Cardiac muscle cell (in vitro differentiated cells and primary cell): ENCODE measurements around a stretch of chr5.

DNA sequence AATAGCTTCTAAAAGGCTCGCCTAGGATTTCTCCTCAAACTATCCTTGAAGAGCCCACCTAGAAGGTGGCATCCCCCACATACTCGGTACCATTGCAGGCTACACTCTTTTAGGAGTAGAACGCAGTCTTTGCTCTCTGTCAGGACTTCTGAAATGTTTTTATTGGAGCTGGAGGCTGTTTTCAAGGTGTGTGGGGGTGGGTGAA lies 159.6 kb upstream of the RAI14 start:
- RAMPAGE, long total RNA = no peak
- RRBS = no CpG with 5 or more reads among the region's 3 CpGs

- RAMPAGE, long total RNA = no peak
- RRBS = no CpG with 5 or more reads among the region's 11 CpGs
Observed at GRCh38 chr5:34503239-34504392, 152.5 kb upstream of the RAI14 start.

GRCh38 chr5:34657516-34658015 lies 1.4 kb downstream of the RAI14 start:
- RAMPAGE, long total RNA = no peak
- RRBS = no CpG with 5 or more reads among the region's 20 CpGs

GRCh38 chr5:34658016-34658457 lies 1.9 kb downstream of the RAI14 start:
- RAMPAGE, long total RNA = no peak
- RRBS = no CpG with 5 or more reads among the region's 4 CpGs

- RAMPAGE, long total RNA = no peak
Observed at GRCh38 chr5:34695560-34695902, 39.4 kb downstream of the RAI14 start.

DNA sequence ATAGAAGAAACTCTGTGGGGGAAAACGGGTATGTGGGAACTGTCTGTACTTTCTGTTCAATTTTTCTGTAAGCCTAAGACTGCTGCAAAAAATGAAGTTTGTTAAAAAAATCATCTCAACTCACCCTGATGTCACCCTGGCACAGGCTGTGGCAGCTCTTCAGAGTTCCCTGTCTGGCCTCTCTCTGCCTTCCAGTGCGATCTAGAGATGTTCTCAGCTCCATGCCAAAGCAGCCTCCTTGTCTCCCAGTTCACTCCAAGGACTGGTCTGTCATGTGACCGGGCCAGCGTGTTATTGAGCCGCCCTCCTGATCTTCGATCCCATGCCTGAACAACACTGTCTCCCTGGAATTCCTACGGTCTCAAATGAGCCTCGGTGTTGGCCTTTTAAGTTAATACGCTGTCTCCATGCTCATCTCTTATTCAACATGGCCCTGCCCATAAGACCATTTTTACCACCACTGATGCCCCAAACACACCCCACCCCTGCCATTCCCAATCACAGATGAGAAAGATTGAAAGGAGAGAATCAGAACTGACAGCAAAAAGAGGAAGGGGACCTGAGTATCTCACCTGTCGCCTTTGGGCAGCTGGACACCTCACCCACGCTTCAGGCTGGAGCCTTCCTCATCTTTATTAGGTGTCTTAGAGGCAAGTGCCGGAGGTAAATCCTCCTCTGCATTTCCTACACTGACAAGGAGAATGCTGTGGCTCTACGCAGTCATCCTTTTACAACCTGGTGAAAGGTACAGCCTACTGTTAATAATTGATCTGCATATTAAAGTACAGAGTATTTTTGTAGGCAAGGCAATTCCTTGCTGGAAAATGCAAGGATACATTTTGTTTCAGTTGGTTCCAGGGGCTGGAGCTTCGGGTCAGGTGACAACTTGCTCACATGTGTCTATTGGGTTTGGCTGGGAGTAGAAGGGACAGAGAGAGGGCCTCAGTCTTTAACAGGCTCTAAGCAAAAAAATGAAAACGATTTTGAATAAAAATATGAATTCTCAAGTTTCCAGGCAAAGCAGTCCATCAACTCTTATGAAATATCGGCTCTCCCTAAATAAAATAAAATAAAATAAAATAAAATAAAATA lies 35.0 kb downstream of the PRLR start:
- RAMPAGE, long total RNA = no peak
- RRBS = no CpG with 5 or more reads among the region's 16 CpGs

DNA sequence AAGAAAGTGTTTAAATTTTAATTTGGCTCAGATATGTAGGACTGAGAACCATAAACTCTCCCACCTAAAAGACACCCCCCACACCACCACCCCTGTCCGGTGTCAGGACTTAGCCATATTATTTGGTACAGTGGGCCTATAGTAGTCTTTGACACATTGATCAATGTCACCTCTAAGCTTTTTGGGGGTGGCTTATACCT lies 59.1 kb downstream of the SPEF2 start:
- RAMPAGE, long total RNA = no peak
- RRBS = no CpG with 5 or more reads among the region's 1 CpG

DNA sequence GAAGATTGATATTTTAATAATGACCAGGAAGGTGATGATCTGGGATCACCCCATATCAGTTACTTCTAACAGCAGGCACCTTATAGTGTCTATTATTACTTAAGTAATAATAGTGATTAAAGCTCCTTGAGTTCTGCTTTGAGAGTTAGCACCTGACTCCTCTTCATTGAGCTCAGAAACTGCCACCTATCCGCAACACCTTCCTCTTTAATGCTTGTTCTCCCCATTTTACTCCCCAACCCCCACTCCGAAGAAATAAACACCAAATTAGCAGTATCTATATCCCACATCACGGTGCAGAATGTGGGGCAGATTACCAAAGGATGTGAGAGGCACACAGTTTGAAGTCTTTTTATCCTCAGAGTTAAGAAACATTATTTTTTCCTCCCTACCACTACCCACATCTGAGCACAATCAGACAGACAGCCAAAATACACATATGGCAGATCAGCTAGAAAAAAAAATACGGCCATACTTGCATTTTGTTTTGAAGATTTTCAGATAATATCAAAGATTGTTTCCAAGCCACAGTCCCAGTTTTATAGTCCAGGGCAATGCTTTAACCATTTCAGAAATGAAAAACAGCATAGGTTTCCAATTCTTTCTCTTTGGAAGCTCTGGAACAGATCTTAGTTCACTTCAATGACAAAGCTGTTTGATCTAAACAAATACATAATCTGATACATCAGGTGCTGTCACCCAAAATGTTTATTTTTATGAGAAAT lies 26.1 kb upstream of the IL7R start:
- RAMPAGE, long total RNA = no peak
- RRBS = no CpG with 5 or more reads among the region's 4 CpGs

DNA sequence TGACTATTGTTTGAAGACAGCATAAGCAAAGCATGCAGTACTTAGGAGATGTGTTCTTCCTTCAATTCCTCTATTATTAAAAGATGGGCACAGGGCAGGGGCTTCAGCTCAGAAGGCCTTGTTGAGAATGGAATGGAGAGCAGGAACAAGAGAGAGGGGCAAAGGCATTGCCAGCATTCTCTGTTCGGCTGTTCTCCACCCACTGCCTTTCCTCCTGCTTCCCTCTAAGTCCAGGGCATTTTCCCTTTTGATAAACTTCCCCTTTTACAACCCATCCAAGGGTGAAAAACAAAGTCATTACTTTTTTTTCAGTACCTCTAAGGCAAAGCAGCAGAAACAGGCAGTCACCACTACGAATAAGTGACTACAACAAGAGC lies 12.9 kb downstream of the IL7R start:
- RAMPAGE, long total RNA = no peak
- RRBS = no CpG with 5 or more reads among the region's 2 CpGs

DNA sequence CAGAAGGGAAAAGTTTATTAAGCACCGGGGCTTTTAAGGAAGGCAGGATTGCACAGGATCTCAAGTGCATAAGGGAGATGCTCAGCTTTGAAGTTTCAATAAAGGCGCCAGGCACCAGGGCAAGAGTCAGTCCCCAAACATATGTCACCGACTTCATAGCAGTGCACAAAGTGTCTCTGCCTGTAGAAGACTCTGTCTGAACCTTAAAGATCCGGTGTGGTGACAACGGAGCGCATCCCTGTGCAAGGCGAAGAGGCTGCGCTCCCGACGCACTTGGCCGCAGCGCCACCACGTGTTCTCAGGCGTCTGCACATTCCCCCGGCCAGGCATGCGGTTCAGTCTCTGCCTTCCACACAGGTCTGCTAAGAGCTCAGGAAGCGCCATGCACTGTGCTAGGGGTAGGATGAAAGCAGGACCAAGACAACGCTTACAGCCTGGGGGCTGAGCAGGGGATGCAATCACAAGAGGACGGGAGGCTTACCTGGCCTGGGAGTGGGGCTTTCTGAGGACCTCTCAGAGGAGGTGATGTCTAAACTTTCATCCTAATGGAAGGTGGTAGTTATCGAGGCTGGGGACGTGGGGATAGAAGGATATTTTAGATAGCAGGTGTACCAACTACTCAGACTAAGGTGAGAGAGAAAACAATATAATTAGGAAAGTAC lies 13.5 kb downstream of the CAPSL start:
- RAMPAGE, long total RNA = no peak
- RRBS = 3% methylated on average over 6 of the region's 21 CpGs

- RAMPAGE, long total RNA = no peak
- RRBS = no CpG with 5 or more reads among the region's 7 CpGs
Observed at GRCh38 chr5:36535257-36535795, 71.1 kb upstream of the SLC1A3 start.

DNA sequence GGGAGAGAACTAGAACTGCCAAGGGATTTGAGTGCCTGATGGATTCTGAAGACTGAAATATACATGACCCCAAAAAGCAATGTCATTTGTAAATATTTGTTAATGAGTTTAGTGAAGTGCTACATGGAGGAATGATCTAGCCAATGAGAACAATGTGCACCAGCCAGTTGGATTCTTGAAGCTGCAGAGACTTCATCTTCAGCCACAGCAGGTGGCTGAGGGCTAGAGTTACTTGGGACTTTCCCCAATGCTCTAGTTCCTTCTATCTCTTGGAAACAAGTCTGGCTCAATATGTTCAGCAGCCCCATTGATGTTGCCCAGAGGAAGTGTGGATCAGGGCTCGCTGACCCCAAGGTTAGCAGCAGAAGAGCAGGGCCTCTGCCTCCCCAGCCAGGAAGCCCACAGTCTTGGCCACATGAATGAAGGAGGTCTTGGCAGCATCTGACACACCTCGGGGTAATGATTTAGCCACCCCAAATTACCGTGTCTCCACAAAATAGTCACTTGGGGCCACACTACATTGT lies 117.5 kb downstream of the SLC1A3 start:
- RAMPAGE, long total RNA = no peak
- RRBS = no CpG with 5 or more reads among the region's 3 CpGs

DNA sequence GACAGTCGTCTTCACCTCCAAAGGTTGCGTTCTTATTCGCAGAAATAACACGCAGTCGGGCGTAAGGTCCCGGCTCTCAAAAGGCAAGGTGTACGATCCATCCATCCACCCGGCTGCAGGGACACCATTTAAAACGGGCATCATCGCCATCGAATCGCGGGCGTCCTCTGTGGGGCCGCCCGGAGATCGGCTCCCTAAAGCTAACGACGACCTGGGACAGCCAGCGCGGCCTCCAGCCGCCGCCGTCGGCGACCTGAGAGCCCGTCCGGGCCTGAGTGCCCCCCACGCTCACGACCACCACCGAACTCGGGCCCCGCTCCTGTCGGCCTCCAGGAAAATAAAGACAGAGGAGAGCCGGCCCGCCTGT lies 442 bp upstream of the NIPBL start:
- RAMPAGE, long total RNA = no peak
- RRBS = 1% methylated on average over 26 of the region's 37 CpGs

- RAMPAGE, long total RNA = no peak
- RRBS = no CpG with 5 or more reads among the region's 1 CpG
Observed at GRCh38 chr5:36971635-36972279, 95.2 kb downstream of the NIPBL start.

GRCh38 chr5:37197923-37198499 lies 51.2 kb downstream of the CPLANE1 start:
- RAMPAGE, long total RNA = no peak
- RRBS = no CpG with 5 or more reads among the region's 3 CpGs

- RAMPAGE, long total RNA = no peak
- RRBS = no CpG with 5 or more reads among the region's 12 CpGs
Observed at GRCh38 chr5:37689819-37690515, 149.9 kb downstream of the GDNF start.

DNA sequence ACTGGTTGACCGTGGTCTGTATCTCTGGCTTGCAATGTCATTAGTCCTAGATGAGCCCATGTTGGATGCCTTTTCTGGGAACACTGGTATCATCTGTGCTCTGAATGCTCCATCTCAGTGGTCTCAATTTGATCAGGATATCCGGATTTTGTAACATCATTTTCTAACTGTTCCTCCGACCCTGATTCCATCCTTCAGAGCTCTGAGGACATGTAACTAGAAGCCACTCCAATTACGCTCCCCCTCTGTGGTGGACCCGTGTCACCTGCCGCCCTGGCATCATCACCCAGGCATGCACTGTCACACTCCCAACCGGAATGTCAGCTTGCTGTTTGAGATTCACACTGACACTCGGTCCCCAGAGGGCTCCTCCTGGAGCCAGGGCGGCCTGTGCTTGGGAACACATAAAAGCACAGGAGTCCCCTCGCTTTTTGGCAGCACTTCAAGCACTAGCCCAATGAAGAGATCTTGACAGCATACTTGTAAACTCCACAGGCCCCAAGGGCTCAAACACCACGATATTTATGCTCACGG lies 91.0 kb upstream of the EGFLAM start:
- RAMPAGE, long total RNA = no peak
- RRBS = no CpG with 5 or more reads among the region's 12 CpGs

DNA sequence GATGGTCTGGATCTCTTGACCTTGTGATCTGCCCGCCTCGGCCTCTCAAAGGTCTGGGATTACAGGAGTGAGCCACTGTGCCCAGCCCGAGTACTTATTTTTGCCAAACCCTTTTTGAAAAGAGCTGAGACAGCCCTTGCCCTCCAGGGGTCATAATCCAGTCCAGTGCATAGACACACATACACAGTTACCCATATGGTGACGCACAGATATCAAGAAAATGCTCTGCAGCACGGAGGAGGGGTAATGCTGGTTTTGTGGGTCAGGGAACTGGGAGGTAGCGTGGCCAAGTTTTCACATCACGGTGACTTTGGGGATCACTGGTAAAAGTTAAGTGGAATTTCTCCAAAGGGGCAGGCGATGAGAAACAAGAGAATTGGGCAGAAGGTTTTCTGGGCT lies 128.4 kb downstream of the EGFLAM start:
- RAMPAGE, long total RNA = no peak
- RRBS = no CpG with 5 or more reads among the region's 8 CpGs

DNA sequence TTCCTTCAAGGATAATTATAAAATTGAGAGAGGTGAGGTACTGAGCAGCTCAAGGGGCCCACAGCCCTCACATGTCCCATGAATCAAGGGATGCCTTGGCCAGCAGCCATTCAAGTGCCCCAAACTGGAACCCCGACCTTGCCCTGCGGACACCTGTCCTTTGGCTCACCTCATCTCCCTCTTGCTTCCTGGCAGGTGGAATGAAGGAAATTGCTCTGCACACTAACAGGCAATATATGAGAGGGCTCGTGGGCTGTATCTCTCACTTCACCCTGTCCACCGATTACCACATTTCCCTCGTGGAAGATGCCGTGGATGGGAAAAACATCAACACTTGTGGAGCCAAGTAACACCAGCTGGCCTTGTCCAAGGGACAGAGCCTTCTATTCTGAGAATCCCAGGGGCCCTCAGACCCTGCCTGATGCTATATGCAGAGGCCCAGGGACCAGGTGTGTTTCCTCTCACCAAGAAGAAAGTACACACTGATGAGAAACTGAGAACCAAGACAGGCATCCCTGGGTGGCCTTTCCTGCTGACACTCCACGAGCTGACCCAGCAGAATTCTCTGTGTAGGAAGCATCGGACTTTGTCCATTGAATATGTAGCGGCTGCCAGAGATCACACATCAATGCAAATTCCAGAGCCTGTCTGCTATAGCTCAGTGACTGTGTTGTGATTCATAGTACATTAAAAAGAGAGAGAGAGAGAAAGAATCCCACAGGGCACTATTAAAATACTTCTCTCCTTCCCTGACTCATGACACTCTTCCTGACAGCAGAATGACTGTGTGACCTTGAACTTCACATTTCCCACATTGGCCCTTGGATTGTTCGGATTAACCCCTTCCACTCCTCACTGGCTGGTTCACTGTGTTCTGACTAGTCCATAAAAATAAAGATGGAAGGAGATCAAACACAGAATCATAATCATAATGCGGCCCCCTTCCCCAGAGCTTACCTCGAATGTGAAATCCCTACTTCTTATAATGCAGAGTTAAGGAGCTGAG lies 92.5 kb downstream of the LIFR start:
- RAMPAGE, long total RNA = no peak
- RRBS = no CpG with 5 or more reads among the region's 12 CpGs

DNA sequence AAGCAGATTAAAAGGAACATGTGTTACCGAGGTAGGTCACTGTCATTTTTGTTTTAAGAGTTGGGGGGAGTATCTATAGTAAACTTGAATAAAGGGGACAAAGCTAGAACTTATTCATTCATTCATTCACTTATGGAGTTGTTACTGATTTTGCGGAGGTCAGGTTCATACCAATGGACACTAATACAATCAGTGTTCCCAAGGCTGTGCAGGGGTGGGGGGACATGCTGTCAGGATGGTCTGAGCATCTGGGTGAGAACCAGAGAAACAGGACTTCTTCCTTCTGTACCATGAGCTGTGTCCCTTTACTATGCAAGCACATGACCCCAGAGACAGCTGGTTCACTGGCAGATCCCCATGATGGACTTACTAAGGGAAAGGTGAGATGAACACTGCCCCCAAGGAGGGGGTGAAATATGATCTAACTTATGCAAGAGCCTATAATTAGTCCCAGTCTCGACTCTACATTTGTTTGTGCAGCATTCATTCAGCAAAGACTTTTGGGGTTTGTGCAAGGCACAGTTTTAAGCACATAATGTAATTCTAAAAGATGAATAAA lies 91.5 kb downstream of the LIFR start:
- RAMPAGE, long total RNA = no peak
- RRBS = no CpG with 5 or more reads among the region's 3 CpGs